Jurkat, Clone E6-1 (cell line): Measurements from ENCODE around the genes EVI5L, OR1M1, OR7E24 and ZNF177.

GRCh38 chr19:7829419-7830464 is at the start of gene EVI5L:
Gene EVI5L, plus strand, starts transcription at chr19:7830218.
- RRBS = 2% methylated on average over 14 of the region's 86 CpGs

- RRBS = 49% methylated on average over 2 of the region's 28 CpGs
Observed at GRCh38 chr19:7920894-7921385, 802 bp downstream of the SNAPC2 start.

- RRBS = no CpG with 5 or more reads among the region's 11 CpGs
Observed at GRCh38 chr19:7937829-7938440, 5.5 kb downstream of the TIMM44 start.

DNA sequence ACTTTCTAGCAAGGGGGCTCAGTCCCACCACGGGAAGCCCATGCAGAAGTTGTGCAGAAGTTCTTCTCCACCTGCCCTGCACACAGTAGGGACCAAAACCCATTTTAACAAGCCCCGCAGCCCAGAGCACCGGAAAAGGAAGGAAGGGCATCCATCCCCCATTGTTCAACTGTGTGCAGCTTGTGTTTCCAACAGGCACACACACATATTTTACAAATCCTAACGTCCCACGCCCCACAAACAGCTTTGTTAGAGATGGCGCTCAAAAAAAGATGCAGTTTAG is 807 bp downstream of the ELAVL1 start:
- RRBS = no CpG with 5 or more reads among the region's 6 CpGs

DNA sequence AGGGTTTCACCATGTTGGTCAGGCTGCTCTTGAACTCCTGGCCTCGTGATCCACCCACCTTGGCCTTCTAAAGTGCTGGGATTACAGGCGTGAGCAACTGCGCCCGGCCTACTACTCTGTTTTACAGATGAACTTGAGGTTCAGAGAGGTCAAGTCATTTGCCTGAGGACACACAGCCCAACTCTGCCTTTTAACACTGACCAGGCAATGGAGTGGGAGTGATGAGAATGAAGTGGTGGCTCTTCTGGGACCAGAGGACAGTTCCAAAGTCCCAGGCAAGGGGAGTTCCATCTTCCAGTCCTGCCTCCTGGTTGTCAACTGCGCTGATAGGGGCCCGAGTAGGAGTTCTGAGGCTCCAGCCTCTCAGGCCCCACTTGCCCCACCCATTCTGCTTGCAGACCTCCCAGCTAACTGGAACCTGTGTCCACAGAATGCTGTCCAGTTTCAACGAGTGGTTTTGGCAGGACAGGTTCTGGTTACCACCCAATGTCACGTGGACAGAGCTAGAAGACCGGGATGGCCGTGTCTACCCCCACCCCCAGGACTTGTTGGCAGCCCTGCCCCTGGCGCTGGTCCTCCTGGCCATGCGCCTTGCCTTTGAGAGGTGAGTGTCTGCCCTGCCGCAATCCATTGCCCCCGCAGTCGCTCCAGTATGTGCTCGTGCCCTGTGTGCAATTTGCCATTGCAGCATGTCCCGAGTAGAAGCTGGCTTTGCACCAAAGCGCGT is 41.6 kb downstream of the CERS4 start:
- RRBS = no CpG with 5 or more reads among the region's 19 CpGs

DNA sequence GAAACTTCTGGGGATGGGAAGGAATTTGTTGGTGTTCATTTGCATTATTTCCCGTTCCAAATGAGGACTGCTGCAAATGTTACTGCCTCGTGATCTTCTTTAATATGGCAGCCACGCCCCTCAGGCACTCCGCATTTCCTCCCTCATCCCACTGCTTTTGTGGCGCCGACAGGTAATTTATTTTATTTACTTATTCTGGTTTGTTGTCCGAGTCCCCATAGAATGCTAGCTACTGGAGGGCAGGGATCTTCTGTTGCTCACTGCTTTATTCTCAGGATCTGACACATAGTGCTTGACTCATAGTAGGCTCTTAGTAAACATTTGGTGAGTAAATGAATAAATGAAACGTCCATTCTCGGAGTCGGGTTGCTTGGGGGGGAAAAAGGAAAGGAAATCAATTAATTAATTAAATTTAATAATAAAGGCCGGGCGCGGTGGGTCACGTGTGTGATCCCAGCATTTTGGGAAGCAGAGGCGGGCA is 398 bp upstream of the CD320 start:
- RRBS = no CpG with 5 or more reads among the region's 15 CpGs

DNA sequence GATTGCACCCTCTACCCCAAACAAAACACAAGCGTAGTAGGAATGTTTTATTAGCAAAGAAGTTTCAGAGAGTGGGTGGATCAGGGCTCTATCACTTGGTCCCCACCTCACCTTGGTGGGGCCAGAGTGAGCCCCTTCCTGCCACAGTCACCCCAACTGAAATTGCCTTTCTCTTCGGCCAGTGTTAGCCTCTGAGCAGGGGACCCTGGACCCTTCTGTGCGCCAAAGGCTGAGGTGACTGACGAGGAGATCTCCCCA is 1.2 kb downstream of the RPS28 start:
- RRBS = no CpG with 5 or more reads among the region's 4 CpGs

DNA sequence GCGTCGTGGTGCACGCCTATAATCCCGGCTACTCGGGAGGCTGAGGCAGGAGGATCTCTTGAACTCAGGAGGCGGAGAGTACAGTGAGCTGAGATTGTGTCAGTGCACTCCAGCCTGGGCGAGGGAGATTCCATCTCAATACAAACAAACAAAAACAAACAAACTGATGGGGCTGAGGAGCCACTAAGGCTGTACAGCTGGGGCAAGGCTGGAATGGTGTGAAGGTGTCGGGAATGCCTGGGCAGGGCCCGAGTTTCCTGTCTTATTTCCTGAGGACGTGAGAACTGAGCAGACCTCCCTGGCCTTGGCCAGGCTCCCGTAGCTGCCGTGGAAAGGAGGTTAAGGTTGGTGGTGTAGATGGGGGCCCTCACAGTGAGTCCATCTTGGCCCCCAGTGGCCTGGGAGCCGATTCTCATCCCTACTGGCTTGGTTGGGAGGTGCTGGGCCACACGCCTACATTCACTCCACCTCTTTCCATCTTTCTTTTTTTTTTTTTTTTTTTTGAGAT is 4.7 kb downstream of the RAB11B start:
- RRBS = no CpG with 5 or more reads among the region's 14 CpGs

DNA sequence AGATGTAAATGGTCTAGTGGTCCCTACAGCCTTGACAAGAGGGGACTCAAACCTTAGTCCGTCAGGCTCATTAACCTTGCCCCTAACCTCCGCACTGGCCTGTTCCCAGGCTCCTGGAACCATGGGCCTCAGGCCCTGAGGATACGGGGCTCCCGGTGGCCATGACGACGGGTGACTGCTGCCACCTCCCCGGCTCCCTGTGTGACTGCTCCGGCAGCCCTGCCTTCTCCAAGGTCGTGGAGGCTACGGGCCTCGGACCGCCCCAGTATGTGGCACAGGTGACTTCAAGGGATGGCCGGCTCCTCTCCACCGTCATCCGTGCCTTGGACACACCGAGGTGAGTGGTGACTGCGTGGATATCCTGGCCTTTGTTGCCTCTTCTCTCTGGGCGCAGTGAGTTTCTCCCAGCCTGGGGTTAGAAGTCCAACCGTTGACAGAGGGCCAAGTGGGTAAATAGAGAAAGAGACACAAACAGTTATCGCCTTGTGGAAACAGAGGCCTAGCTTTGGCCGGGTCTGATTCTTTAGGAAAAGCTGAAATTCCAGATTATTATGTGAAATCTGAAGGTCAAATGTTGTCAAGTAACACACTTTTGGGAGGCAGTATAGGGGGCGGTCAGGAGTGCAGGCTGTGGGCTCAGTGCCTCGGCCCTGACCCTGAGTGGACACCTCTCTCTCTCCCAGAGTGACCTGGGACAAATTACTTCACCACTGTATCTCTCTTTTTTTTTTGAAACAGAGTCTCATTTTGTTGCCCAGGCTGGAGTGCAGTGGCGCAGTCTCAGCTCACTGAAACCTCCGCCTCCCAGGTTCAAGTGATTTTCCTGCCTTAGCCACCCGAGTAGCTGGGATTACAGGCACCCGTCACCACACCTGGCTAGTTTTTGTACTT is 8.8 kb downstream of the MARCHF2 start:
- RRBS = 100% methylated on average over 3 of the region's 27 CpGs

DNA sequence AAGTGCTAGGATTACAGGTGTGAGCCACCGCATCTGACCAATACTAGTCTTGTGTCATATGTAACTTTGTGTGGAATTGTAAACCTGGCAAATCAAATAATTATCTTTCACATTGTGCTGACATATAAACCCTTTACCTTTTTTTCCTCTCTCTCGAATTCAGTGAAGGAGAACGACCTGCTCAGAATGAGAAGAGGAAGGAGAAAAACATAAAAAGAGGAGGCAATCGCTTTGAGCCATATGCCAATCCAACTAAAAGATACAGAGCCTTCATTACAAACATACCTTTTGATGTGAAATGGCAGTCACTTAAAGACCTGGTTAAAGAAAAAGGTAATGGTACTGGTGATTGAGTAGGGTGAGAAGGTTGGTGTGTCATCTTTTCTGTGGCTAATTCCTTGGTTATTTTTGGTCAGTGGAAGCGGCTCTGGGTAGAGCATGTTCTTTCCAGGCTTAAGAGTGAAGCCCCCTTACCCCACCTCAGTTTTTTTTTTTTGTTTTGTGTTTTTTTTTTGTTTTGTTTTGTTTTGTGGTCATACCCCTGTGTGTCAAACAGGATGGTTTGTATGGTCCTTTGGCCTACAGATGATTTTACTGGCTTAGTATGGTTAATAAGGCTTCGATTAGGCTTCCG is 10.6 kb downstream of the HNRNPM start:
- RRBS = no CpG with 5 or more reads among the region's 7 CpGs

DNA sequence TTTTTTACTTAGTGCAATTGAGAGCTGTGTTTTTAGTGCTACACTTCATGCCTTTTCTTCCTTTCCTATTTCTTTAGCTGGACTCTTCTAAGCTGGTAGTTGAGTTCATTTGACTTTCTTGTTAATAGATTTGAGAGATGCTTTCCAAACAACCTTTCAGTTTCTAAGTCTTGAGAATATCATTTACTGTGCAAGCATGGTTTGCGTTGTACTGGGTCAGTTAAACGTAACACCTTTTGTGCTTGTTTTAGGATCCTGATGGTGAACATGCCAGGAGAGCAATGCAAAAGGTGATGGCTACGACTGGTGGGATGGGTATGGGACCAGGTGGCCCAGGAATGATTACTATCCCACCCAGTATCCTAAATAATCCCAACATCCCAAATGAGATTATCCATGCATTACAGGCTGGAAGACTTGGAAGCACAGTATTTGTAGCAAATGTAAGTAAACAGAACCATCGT is 20.3 kb downstream of the HNRNPM start:
- RRBS = no CpG with 5 or more reads among the region's 4 CpGs

DNA sequence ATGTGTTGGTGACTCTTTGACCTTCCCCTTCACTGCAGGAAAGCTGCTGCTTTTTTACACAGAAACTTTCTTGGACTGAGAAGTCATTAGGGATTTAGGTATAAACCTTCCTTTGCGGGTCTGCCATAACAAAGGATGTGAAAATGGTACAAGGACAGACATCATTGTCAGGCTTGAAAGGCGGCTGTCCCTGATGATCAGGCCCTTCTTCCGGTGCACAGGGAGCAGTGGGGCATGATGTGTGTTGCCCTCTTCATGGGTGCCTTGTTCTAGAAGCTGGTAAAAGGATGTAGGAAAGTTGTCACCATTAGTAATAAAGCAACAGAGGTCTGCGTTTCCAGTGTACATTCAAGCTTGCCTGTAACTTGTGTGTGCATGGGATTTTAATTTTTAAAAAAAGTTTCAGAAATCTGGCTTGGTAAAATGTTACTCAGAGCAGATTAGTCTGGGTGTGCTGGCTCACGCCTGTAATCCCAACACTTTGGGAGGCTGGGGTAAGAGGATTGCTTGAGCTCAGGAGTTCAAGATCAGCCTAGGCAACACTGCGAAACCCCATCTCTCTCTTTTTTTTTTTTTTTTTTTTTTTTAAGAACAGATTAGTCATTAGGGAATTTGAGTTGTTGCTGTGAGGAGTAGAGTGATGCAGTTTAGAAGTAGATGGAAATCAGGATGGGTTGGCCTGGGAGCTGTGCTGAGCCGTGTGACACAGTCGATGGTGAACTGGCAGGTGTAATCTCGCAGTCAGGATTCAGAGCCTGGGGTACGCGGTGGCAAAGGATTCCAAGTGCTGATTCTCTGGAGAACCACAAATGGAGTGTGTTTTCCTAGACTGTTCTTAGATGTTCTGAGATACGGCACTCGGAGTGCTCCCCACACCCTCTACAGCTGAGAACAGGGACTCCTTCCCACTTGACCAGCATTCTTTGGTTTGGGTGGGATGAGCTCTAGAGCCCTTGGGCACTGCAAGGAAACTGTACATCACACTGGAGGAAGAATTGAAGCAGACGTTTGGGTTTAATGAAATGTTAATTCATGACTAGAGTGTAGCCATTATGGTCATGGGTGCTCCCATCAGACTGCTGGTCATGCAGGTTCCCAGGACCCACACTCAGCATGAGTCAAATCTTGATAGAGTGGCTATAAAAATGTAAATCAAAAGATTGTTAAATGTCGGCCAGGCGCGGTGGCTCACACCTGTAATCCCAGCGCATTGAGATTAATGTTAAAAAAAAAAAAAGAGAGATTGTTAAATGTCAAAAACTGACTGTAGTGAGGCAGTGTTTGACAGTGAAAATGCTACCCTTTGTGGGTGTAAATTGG is 26.6 kb downstream of the PRAM1 start:
- RRBS = no CpG with 5 or more reads among the region's 18 CpGs

DNA sequence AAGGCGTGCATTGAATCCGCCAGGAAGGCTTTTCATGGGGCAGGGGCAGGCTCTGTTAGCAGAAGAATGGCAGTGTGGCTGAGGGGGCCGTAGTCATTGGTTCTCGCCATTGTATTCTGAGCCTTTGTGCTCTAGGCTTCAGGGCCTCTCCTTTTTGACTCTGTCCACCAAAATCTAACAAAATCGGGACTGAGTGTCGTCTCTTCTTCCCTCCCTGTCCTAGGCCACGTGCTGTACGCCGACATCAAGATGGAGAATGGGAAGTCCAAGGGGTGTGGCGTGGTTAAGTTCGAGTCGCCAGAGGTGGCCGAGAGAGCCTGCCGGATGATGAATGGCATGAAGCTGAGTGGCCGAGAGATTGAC is 14.0 kb downstream of the PRAM1 start:
- RRBS = no CpG with 5 or more reads among the region's 15 CpGs

DNA sequence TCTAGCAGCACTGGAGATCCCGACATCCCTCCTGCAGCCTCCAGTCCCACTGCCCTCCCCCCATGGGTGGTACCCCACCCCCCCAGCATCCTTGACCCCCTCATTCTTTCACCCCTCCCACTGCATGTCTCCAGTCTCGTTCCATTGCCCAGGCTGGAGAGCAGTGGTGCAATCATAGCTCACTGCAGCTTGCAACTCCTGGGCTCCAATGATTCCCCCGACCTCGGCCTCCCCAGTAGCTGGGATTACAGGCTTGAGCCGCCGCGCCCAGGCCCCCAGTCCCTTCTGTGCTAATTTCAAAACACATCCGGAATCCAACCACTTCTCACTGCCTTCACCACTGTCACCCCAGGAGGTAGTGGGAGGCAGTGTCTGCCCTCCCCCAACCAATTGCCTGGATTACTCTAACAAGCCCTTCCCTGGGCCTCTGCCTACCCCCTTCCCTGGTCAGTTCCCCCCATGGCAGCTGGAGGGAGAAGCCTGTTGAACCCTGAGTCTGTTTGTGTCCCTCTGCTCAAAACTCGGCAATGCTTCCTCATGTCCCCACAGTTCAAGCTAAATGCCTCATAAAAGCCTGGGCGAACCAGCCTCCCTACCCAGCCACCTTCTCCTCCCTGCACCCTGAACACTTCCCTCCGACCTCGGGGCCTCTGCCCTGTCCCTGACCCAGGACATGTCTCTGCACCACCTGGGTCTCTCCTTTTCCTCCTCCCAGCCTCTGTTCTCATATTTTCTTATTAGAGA is 2.3 kb downstream of the PRAM1 start:
- RRBS = no CpG with 5 or more reads among the region's 12 CpGs

DNA sequence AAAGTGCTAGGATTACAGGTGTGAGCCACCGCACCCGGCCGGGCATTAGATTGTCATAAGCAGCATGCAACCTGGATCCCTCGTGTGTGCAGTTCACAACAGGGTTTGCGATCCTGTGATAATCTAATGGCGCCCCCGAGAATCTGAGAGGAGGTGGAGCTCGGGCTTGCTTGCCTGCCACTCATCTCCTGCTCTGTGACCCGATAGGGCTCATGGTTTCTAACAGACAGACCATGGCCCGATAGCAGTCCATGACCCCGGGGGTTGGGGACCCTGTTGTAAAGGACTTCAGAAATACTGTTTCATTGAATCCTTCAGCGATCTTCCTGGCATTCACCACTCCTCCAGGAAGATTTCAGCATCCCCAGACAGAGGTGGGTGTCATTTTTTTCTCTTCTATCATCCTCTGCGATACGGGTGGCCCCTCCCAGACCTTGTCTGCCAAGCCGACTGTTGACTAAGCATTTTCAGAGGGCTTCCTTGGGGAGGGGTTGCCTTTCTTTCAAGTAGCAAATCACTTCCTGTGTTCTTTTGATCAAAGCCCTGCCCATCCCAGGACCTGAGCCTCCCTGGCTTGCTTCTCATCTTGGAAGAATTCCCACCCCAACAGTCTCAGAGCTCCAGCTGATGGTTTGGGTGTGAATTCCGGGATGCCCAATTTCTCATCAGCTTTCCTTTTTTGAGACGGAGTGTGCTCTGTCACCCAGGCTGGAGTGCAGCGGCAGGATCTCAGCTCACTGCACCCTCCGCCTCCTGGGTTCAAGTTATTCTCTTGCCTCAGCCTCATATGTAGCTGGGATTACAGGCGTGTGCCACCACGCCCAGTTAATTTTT is 1.7 kb downstream of the MYO1F start:
- RRBS = no CpG with 5 or more reads among the region's 21 CpGs

DNA sequence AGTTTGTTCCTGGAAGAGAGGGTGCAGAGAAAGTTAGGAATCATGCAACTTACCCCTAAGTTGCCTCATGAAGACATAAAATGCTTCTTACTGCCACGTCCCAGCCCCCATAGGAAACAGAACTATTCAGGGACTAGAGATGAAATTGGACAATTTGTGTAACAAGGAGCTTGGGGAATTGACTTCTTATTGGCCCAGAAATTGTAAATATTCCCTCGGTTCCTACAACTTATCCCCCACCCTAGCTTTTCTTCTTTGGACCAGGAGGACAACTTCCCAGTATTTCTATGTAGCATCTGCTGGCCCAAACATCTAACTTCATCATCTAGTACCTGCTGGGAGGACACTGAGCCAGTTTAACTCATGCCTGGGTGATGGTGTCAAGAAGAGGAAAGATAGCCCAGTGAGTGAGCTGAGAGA is at the start of gene OR1M1:
TSS of gene OR1M1 (plus strand) at position 307 of the 420 bp plus-strand sequence.
- RRBS = no CpG with 5 or more reads among the region's 2 CpGs

DNA sequence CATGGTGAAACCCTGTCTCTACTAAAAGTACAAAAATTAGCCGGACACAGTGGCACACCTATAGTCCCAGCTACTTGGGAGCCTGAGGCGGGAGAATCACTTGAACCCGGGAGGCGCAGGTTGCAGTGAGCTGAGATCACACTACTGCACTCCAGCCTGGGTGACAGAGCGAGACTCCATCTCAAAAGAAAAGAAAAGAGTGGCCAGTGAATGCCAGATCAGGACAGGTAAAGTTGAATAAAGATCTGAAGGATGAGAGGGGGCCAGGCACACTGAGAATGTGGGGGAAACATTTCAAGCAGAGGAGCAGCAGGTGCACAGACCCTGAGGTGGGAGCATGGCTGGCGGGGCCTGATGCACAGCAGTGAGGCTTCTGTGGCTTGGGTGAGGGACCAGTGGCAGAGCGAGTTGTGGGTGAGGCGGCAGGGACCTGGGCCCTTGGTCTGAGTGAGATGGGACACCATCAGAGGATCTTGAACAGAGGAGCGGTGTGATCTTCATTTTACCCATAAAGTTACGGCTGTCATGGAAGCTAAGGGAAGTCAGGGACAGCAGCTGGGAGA is 9.2 kb downstream of the ZNF317 start:
- RRBS = 100% methylated on average over 1 of the region's 10 CpGs

DNA sequence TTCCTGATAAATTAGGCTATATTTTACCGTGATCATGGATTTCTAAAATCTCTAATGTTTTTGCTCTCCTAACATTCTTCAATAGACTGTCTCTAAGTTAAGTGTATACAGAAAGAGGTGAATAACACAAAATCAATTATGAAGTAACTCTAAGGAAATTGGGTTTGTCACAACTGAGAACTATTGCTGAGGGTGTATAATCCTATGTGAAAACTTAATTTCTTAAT is at the start of gene OR7E24:
TSS of gene OR7E24 (plus strand) at position 160 of the 227 bp plus-strand sequence.
- RRBS = no CpG with 5 or more reads among the region's 1 CpG

GRCh38 chr19:9362854-9363475 is at the start of gene ZNF177:
Gene ZNF177, plus strand, starts transcription at chr19:9363013.
- RRBS = 86% methylated on average over 3 of the region's 38 CpGs

DNA sequence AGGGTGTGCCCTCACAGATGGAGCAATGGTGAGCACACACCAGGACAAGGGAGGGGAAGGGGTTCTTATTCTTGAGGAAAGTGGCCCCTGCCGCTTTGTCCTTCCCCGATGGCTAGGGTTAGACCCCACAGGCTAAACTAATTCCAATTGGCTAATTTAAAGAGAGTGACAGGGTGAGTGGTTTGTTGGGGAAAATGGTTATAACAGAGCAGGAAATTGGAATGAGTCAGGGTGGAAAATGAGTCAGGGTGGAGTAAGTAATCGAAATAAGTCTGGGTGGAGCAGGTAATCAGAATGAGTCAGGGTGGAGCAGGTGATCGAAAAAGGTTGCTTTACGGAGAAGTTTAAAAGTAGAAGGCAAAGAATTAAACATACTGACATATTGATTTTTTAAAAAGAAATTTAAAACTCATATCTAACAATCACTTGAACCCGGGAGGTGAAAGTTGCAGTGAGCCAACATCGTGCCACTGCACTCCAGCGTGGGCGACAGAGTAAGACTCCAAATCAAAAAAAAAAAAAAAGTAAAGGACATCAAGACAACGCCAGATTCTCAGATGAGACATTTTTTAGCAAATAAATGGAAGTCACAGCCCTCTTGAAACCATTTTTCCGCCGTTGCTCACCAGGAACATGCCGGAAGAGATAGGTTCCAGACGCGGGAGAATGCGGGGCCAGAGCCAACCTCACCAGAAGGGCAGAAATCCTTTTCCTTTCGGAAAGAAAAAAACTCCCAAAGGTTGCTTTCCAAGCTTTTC is 715 bp downstream of the ZNF562 start:
- RRBS = no CpG with 5 or more reads among the region's 17 CpGs